Right cardiac atrium (tissue), 1 donor: ENCODE data around the gene FAM98C.

GRCh38 chr19:38362217-38362909 is 12.0 kb upstream of the PSMD8 start:
- PRO-cap: unidirectional peak, minus-strand start at chr19:38362566

DNA sequence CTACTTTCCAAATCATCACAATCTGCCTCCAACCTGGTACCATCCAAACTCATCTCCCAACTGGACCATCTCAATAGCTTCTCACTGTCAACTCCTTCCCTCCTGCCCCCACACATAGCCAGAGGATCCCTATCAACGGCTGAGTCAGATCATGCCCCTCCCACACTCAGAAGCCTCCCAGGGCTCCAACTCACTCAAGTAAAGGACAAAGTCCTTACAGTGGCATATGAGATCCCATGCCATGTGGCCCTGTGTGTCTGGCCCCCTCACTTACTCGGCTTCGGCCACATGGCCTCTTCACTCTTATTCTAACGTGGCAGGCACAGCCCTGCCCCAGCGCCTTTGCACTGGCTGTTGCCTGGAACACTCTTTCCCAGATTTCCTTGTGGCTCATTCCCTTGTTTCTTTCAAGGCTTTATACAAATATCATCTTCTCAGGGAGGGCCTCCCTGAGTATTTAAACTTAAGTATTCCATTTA is 4.3 kb downstream of the SPRED3 start:
- PRO-cap: no peak

DNA sequence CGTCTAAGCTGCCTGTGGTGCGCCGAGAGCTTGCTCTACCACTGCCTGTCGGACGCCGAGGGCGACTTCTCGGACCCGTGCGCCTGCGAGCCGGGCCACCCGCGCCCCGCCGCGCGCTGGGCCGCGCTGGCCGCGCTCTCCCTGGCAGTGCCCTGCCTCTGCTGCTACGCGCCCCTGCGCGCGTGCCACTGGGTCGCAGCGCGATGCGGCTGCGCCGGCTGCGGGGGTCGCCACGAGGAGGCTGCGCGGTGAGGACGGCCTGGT is 7.1 kb upstream of the FAM98C start:
- PRO-cap: no peak

GRCh38 chr19:38401059-38401591 is 1.8 kb upstream of the FAM98C start:
- PRO-cap: no peak

GRCh38 chr19:38402704-38403538 is at the start of gene FAM98C:
Gene FAM98C, plus strand, starts transcription at chr19:38403093.
- PRO-cap: bidirectional peak, plus-strand start at chr19:38403200, minus-strand start at chr19:38402918

- PRO-cap: no peak
These were observed 19.3 kb downstream of the RYR1 start for GRCh38 chr19:38452809-38453179.

DNA sequence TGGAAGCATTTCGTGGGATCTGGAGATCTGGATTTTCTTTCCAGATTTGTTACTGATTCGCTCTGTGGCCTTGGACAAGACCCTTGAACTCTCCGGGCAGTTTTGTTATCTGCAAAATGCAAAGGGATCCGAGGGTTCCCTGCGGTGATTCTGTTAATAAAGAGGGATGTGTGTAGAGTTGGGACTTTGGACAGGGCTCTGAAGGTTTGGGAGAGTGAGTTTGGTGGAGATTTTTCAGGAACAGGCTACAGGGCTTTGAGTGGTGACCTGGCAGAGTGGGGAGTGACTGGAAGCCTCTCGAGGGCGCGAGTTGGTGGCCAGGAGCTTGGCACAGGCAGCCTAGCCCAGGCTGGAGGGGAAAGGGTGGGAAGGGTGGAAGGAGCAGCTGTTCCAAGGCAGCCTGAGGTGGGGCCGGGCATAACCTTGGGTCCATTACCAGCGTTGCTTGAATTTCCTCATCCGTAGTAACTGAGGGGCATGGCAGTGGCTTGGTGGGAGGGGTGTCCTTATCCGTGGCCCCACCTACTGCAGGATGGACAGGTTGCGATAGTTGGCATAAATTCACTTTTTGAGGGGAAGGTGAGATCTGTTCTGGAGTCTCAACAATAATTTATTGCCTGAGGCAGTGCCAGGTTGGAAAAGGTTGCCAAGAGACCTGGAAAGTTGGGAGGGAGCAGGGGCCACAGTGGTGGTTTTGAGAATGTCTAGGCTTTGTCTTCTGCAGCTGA is 2.1 kb downstream of the ACTN4 start:
- PRO-cap: no peak

DNA sequence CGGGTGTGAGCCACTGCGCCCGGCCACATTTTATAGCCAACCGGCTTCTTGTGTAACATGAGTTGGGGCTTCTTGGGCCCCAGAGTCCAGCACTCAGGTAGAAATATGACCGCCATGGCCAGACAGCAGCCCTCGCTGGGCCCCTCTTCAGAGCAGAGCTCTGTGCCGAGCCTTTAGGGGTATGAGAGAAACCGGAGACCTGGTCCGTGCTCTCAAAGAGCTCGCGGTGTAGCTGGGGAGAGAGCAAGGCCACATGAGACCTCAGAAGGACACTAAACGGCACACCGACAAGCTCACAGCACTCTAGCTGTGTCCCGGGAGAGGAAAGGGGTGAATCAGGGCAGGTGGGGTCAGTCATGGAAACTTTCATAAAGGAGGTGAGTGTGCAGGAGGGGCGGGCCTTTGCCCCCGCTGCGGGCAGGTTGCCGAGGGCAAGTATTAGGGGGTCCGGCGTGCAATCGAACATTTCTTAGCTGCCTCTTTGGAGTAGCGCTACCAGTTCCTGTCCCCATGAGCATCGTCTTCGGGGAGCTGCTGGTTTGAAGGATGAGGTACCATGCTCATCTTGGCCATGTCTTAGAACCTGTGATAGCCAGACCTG is 15.8 kb downstream of the ACTN4 start:
- PRO-cap: no peak

GRCh38 chr19:38706770-38707313 is 37.4 kb downstream of the CAPN12 start:
- PRO-cap: no peak

- PRO-cap: no peak
These were observed 14.5 kb downstream of the CAPN12 start for GRCh38 chr19:38729405-38730546.

- PRO-cap: no peak
These were observed 13.3 kb downstream of the CAPN12 start for GRCh38 chr19:38730996-38731287.

DNA sequence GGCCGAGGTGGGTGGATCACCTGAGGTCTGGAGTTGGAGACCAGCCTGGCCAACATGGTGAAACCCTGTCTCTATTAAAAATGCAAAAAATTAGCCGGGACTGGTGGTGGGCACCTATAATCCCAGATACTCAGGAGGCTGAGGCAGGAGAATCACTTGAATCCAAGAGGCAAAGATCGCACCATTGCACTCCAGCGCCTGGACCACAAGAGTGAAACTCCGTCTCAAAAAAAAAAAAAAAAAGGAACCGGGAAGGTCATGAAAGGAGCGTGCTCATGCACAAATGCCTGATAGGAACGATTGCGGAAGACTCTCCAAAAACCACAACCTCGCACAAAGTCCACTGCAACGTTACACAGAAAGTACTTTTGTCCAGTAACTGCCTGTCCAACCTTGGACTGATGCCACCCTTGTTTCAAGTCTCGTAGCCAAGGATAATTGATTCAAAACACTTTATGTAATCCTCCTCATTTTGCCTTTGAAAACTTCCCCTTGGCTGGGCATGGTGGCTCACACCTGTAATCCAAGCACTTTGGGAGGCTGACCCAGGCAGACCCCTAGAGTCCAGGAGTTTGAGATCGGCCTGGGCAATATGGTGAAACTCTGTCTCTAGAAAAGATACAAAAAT is 13.8 kb downstream of the LGALS7 start:
- PRO-cap: no peak

DNA sequence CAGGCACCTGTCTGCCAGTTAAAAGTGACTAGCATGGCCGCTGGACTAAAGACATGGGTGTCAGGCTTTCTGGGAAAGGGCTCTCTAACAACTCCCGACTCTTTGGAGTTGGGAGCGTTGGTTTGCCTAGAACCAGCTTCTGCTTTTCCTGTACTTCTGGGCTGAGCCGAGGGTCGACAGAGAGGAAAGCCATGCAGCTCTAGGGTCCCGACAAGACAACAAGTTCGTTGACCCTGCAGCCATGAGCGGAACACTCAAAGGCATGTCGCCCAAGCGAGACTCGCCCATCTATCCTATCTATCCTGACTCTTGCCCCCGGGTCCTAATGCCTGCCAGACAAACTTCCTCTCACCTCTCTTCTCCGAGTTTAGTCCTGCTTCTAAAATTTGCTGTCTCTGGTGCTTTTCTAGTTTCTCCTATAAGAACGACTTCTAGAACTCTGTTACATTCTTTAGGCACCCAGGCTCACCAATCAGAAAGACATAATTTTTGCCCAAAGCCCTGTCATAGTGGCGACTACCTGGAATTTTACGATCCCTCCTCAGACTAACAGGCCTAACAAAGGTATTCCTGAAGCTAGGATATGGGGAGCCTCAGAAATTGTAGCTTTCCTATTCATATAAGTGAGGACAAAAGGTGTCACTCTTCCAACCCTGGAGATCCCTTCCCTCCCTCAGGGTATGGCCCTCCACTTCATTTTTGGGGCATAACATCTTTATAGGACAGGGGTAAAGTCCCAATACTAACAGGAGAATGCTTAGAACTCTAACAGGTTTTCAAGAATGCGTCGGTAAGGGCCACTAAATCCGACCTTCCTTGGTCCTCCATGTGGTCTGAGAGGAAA is 7.9 kb downstream of the ECH1 start:
- PRO-cap: no peak

GRCh38 chr19:38832948-38833205 is 1.3 kb upstream of the ECH1 start:
- PRO-cap: no peak

DNA sequence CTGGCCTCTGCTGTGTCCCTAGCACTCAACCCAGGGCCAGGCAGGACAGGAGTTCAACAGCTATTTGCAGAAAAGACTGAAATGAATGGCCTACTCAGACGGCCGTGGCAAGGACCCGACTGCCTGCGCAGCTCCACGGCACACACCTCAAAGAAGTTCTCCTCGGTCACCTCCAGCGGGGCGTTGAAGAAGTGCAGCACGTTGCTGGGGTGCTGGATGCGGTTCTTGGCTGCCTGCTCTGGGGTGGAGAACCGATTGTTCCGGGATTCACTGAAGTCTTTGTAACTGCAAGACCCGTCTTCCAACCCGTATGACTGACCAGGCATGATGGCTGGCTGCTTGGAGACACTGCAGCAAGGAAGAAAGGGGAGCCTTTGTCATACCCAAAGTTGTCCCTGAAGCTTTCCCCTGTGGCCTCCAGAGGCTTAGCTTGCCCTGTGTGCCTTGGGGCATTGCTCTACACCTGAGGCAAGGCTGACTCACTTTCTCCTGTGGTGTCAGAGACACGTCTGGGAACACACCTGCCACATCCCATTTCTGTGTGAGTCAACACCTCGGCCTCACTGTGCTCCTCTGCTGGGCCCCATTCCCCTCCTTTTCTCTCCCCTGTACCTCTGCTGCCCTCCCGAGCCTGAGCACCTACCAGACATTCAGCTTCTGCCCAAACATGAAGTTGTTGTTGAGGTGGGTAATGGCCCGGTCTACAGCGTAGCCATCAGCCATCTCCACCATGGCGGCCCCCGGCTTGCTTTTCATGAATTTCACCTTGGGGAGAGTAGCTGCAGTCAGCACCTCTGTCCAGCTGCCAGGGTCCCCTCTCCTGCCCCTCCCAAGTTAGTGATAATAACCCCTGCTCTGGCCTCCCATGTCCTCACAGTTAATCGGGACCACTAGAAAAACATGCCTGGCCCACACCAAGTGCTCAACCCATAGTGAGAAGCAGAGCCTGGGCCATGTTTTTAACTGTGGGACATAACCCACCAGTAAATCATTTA is 7.0 kb upstream of the ECH1 start:
- PRO-cap: no peak

DNA sequence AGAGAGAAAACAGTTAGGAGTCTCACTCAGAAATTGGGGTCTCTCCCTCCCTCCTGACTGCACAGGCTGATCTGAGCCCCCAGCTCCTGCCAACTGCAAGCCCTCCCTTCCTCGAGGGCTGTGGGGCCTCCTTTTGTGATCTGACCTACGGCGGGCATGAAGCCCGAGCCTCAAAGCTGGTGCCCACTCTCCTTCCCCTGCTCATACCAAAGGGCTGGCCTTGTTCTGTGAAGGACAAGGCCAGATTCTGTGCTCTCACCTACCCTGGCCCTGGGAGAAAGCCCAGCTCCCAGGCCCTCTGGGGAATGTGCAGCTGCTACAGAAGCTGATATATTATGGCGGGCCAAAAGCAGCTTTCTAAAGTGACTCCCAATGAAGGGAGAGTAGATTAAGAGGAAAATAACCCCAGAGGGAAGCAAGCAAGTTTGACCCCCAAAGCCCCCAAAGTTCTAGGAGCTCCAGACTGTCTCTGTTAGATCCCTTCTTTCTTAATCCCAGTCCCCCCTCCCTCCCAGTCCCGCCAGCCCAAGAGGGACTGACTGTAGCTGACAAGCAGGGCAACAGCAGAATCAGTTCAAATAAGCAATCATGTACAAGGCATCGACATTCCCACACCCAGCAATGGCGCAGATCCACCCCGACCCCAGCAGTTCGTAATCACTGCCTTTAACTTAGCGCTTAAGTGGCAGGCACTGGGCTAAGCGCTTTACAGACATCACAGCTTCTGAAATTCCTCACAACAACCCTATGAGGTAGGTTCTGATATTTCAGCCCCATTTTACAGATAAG is 9.0 kb downstream of the HNRNPL start:
- PRO-cap: no peak

GRCh38 chr19:39031185-39032165 is 874 bp downstream of the FBXO27 start:
- PRO-cap: unidirectional peak, minus-strand start at chr19:39031324; bidirectional peak, plus-strand start at chr19:39031915, minus-strand start at chr19:39031633

DNA sequence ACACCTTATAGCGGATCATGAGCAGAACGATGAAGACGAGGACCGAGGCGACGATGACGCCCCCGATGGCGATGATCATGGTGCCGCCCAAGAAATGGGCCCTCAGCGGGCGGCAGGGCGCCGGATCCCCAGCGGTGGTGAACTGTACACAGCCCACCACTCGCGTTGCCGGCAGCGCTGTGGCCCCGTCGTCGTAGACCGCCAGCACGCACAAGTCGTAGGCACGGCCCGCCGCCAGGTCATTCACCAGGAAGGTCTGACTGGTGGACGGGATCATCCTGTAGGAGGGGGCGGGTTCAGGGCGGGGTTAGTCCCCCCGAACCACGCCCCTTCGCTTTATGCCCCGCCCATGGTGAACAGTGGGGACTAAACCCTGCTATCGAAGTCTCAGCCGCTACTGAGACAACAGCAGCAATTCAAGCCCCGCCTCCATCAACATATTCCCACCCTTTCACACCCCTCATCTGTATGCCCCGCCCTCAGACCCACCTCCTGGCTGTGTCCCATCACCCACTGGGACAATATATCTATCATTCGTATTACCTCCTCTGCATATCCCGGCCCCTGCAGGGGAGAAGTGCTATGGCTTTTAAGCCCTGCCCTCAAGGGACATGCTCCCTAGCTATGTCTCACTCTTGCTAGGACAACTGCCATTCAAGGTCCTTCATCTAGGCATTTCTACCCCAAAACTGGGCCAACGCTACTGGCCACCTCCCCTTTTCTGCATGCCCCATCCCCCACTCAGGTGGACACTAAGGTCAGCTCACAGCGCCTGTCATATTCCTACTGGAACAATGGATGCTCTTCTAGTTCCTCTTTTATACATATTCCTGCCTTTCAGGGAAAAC is 12.2 kb downstream of the LRFN1 start:
- PRO-cap: no peak

DNA sequence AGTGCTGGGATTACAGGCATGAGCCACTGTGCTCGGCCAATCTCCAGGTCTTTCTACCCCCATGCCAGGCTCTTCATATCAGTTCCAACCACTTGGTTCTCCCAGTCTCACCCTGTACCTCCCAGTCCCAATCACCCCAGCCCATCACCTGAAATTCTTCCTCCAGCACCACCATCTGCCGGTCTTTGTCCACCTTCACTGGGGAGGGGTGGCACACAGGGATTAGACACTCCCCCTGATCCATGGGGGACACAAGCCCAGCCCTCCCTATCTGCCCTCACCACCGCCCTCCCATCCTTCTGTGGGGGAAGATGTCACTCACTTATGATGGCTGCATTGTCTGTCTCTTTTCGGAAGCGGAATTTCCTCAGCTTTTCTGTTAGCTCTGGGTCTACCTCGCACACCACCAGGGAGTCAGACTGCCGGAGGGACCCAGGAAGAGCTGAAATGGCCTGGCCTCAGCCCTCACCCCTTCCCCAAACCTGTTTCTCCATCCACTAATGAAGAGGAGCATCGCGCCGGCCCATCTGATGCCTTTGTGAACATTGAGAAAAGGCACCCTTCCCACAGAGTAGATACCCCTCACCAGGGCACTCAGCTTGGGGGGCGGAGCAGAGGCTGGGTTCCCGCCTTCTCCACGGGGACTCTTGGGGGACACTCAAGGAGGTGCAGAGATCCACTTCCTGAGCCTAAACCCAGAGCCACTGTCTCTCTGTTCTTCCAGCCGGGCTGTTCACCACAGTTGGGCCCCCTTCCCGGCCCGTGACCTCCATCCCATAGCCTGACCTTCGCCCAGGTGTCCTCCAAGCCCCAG is 523 bp downstream of the GMFG start:
- PRO-cap: no peak

DNA sequence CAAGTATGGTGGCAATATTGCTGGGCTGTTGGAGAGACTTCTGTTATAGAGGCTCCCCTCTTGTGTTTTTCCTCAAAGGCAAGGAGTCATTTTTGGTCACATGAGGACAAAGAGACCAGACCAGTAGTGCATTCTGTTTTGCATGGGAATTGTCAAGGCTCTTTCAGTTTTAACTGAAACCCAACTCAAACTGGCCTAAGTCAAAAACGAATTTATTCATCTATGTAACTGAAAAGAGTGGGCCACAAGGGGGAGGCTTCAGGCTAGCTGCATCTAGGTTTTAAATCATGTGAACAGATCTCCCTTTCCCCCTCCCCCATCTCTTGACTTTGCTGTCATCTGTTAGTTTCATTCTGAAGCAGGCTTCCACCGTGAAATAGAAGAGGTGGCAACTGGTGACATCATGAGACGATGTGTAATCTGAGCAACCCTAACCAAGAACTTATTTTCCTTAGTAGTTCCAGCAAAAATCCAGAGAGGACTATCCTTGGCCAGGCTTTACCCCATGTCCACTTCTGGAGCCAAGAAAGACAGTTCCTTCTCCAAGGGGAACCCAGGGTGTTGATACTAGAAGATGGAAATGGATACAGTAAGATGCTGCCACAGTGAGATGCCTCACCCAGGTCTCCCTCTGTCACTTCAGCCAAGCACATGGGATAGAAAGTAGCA is 9.3 kb downstream of the SAMD4B start:
- PRO-cap: no peak